Testis (tissue), 5 donors: Measurements from ENCODE around the genes ZNF566, ZNF850, ZNF793, ZNF540 and DPF1.

DNA sequence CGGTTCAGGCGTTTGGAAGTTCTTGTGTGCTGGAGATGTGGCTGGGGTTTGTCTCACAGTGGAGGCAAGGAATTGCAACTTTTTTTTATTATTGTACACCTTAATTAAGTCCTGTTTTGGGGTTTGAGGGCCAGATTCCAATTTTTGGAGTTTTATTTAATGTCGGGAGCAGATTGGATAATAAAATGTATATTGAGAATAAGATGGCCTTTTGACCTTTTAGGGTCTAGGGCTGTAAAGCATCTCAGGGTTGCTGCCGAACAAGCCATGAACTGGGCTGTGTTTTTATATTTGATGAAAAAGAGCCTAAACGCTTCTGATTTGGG lies 6.6 kb upstream of the COX7A1 start:
- PRO-cap, 3 experiments: no peak in any of the 3 experiments
- RAMPAGE, long total RNA, 2 experiments: no peak in any of the 2 experiments
- RRBS: no CpG with 5 or more reads among the region's 5 CpGs

DNA sequence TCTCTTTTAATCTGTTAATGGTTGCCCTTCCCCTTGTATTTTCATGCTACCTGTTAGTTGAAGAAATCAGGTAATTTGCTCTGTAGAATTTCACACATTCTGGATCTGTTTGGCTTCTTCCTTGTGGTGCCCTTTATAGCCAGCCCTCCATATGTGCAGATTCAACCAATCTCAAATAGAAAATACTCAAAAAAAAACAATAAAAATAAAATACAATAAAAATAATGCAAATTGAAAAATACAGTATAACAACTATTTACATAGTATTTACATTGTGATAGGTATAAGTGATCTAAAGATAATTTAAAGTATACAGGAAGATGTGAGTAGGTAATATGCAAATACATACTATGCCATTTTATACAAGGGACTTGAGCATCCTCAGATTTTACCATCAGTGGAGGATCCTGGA lies 41.8 kb downstream of the ZFP14 start:
- PRO-cap, 3 experiments: no peak in any of the 3 experiments
- RAMPAGE, long total RNA, 2 experiments: no peak in any of the 2 experiments

DNA sequence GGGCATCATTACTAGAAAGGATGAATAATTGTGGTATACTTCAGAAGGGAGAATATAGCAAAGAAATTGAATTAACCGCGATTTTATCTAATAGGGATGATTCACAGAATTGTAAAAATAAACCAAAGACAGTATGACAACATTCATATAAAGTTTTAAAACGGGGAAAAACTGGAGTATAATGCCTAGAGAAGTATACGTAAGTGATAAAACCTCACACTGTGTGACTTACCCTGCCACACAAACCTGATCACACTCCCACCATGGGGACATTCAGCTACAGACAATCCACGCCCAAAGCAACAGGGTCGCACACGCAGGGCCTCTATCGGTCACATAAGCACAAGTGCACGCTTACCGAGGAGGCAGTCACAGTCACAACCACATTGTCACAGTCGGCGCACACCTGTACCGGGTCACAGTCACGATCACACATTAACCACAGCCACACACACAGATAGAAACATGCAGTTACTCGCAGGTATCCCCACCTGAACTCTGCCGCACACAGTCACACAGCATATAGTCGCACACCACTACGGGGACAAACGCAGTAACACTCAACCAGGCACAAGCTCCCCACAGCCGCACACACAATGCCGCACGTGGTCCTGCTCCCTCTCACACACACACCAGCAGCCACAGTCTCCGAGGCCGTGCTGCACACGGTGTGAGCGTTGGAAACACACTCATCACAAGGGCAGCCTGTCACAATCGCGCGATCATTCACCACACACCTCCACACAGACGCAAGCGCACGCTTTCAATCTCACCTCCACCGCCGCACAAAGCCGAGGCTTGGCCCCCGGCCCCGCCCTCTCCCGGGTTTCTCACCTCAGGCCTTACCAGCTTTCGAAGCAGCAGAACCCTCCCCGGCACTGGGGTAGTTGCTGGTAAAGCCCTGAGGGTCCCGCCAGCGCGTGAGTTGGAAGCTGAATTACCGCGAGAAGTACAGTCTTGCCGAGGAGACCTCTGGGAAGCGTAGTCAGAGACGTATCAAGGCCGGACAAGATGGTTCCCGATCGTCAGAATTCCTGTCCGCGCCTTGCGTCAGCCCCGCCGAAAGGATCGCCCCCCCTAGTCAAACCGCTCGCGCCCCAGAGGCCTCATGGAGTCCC lies at the start of gene ZNF566:
ZNF566 (minus strand) TSS at position 922 of the 1,118 bp plus-strand sequence.
- PRO-cap, 3 experiments: peak in 3 of 3 experiments; most common plus-strand start position 988 of the sequence (in 3); most common minus-strand start position 880 of the sequence (in 3)
- RAMPAGE, long total RNA, 2 experiments: start-site peak on the plus strand in 2 of 2 experiments, centred at positions 902 to 1,009 of the sequence, 10 to 17 reads per replicate; start-site peak on the minus strand in 1 of 2 experiments, centred at position 902 of the sequence, 129 reads per replicate
- RRBS: 10% methylated on average over 2 of the region's 60 CpGs

DNA sequence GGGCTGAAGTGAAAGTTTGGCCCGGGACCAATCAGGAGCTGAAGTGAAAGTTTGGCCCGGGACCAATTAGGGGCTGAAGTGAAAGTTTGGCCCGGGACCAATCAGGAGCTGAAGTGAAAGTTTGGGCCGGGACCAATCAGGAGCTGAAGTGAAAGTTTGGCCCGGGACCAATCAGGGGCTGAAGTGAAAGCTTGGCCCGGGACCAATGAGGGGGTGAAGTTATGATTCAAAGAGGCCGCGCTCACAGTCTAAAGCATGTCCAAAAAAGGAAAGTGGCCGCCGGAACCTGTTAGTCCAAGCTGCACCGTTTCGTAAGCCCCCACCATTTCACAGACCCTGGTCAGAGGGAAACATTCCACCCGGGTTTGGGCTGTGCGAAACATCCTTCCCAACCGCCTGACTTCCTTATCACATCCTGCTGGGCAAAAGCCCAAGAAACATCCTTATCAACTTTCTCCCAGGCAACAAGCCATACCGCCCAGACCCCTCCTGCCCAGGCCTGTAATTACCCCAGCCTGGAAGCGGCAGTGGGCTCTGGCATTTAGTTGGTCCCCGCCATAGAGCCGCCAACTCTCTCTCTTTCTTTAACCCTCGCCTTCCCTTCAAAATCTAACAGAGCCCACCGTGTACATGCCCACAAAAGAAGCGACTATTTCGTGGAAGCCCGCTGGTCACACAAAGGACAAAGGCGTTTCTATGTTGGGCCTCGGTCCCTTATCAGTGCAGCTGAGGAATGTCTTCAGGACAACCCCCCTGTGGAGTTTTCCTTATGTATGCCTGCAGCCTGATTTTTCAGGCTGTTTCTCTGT lies 974 bp downstream of the ZNF850 start:
- PRO-cap, 3 experiments: peak in 3 of 3 experiments; most common plus-strand start position 222 of the sequence (in 2); most common minus-strand start position 383 of the sequence (in 1)
- RAMPAGE, long total RNA, 2 experiments: no peak in any of the 2 experiments
- RRBS: 2% methylated on average over 6 of the region's 26 CpGs

- PRO-cap, 3 experiments: peak in 3 of 3 experiments; most common plus-strand start chr19:36773153 (in 3); most common minus-strand start chr19:36772807 (in 3)
- RAMPAGE, long total RNA, 2 experiments: start-site peak on the plus strand in 1 of 2 experiments, at chr19:36773080-36773209 at its widest, 31 reads per replicate; start-site peak on the minus strand in 2 of 2 experiments, at chr19:36772793-36772810 at its widest, 254 to 337 reads per replicate
- RRBS: 2% methylated on average over 14 of the region's 64 CpGs
Measured at GRCh38 chr19:36772238-36773439, at the start of gene ZNF850. TSS of gene ZNF850 (minus strand) at chr19:36772807.

DNA sequence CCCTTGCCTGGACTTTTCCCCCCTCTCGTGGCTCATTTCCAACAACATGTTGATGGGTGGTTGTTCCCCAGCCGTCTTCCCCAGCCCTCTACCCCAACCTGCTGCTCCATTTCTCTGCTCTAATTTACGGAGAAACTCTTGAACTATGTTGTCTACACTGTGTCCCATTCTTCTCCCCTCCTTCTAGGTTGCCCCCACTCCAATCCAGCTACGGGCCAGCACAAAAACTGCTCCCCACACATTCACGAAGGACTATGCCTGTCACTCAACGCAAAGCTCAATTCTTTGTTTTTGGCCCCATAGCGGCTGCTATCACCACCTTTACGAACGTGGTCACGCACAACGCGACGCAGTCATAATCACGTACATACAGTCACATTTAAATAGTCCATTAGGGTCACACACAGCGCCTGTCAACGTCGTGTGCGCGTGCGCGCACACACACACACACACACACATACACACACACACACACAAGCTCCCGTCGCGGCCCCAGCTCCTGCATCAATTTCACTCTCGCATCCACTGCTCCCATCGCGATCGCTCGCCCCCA lies 440 bp downstream of the ZNF790 start:
- PRO-cap, 3 experiments: peak in 3 of 3 experiments; most common plus-strand start position 476 of the sequence (in 3); most common minus-strand start position 287 of the sequence (in 1)
- RAMPAGE, long total RNA, 2 experiments: start-site peak on the minus strand in 1 of 2 experiments, centred at position 354 of the sequence, 19 reads per replicate
- RRBS: no CpG with 5 or more reads among the region's 29 CpGs

DNA sequence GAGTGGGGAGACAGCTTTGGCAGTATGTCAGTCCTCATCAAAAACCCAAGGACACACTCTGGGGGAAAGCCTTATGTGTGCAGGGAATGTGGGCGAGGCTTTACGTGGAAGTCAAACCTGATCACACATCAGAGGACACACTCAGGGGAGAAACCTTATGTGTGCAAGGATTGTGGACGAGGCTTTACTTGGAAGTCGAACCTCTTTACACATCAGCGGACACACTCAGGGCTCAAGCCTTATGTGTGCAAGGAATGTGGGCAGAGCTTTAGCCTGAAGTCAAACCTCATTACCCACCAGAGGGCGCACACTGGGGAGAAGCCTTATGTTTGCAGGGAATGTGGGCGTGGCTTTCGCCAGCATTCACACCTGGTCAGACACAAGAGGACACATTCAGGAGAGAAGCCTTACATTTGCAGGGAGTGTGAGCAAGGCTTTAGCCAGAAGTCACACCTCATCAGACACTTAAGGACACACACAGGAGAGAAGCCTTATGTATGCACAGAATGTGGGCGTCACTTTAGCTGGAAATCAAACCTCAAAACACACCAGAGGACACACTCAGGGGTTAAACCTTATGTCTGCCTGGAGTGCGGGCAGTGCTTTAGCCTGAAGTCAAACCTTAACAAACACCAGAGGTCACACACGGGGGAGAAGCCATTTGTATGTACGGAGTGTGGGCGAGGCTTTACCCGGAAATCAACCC lies 8.1 kb upstream of the ZNF527 start:
- PRO-cap, 3 experiments: no peak in any of the 3 experiments
- RAMPAGE, long total RNA, 2 experiments: start-site peak on the plus strand in 1 of 2 experiments, centred at position 260 of the sequence, 47 reads per replicate
- RRBS: no CpG with 5 or more reads among the region's 14 CpGs

GRCh38 chr19:37506669-37507361 lies at the start of gene ZNF793:
TSS of gene ZNF793 (plus strand) at chr19:37506939.
- PRO-cap, 3 experiments: peak in 3 of 3 experiments; most common plus-strand start chr19:37506939 (in 2); most common minus-strand start chr19:37506846 (in 3)
- RAMPAGE, long total RNA, 2 experiments: start-site peak on the plus strand in 2 of 2 experiments, at chr19:37506932-37507179 at its widest, 81 to 107 reads per replicate; start-site peak on the minus strand in 2 of 2 experiments, at chr19:37507002-37507056 at its widest, 25 to 39 reads per replicate
- RRBS: 4% methylated on average over 5 of the region's 33 CpGs

DNA sequence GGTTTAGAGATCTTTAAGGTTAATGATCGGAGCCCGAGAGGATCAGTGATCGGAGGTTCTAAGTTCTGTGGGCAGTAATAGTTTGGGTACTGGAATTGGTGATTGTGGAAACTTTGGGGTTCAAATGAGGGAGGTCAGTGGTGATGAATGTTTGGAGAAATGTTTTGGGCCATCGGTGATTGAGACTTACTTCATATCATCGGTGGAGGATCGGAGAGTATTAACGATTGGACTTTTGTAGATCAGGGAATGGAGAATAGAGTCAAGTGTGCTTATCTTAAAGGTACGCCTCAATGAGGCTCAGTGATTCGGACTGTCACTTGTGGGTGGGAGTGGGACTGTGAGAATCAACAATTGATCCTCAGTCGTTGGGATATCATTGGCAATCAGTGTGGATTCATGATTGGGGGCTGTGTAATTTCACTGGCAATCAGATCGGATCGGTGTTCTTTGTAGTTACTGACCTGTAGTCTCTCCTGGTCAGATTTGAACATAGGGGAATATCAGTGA lies 678 bp downstream of the ZNF793 start:
- PRO-cap, 3 experiments: peak in 1 of 3 experiments; most common plus-strand start position 319 of the sequence (in 1); most common minus-strand start position 251 of the sequence (in 1)
- RAMPAGE, long total RNA, 2 experiments: no peak in any of the 2 experiments
- RRBS: no CpG with 5 or more reads among the region's 12 CpGs

GRCh38 chr19:37594582-37595612 lies at the start of gene ZNF540:
TSS of gene ZNF540 (plus strand) at chr19:37594876.
- PRO-cap, 3 experiments: peak in 3 of 3 experiments; most common plus-strand start chr19:37594880 (in 3); most common minus-strand start chr19:37594738 (in 3)
- RAMPAGE, long total RNA, 2 experiments: start-site peak on the minus strand in 1 of 2 experiments, at chr19:37594734-37594770 at its widest, 155 reads per replicate
- RRBS: 2% methylated on average over 19 of the region's 56 CpGs

DNA sequence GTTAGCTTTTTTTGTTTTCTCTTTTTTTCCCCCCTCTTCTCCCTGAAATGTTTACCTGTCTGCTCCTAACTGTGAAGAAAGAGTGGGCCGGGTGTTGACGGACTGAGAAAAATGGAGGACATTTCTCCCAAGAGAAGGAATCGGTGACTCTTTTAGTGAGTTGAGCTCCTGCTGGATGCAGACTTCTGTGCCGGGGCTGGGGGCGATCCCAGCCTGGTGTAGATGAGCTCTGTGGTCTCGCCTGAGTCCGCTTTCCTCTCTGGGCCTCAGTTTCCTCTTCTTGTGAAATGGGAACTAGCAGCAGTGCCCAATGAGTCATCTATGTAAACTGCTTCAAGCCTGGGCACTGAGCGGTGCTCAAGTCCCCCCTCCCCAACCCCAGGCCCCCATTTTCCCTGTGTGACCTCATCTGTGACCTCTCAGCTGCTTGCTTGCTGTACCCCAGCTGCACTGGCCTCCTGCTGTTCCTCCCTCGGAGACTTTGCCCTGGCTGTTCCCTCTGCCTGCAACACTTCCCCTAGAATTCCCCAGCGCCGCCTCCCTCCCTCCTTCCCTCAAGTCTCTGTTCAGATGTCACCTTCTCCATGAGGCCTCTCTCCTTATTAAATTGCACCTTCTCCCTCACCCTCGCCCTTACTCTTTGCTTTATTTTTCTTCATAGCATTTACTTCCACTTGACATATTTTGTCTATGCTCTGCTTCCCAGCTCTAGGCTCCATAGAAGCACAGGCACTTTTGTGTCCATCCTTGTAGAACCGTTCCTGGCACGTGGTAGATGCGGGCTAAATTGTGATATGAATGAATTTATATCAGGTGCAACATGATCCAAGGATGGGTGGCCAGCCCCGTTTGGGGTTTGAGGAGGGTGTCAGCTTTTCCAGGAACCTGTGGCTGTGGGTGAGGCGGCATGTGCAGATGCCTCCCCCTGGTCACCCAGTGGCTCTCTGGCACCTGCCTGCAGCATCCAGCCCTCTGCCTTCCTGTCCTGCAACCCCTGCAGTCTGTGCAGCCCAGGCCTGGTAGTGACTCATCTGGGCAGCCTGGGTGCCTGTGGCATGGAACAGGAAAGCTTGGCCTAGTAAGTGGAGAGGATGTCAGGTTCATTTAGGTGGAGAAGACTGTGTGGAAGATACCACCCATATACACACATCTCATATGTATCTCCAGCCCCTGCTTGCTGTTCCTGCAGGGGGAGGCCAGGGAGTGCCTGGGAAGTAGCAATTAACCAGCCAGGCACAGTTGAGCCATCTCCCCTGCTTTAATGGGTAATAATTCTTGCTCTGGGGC lies 26.2 kb downstream of the SIPA1L3 start:
- PRO-cap, 3 experiments: no peak in any of the 3 experiments
- RAMPAGE, long total RNA, 2 experiments: no peak in any of the 2 experiments
- RRBS: 83% methylated on average over 3 of the region's 17 CpGs

DNA sequence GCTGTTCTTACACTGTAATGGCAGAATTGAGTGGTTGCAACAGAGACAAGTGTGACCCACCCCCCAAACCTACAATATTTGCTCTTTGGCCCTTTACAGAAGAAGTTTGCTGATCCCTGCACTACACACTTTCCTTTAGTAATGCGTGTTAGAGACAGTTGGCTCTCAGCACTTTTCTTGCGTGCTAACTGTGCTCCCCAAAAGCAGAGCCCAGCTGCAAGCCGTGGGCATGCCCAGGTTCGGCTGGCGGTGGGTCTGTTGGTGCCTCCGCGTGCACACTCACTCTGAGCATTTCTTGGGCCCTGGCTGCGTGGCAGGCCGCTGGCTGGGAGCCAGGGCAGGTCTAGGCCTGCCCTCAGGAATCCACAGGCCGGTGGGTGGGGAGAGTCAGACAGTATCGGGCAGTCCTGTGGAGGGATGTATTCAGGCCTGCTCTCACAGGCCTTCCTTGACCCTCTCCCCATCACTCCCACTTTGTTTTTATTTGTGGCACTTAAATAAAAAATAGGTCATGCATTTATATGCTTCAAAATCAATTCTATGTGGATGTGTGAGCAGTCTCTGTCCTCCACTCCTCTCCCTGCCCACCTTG lies 72.7 kb downstream of the SIPA1L3 start:
- PRO-cap, 3 experiments: no peak in any of the 3 experiments
- RAMPAGE, long total RNA, 2 experiments: no peak in any of the 2 experiments
- RRBS: no CpG with 5 or more reads among the region's 11 CpGs

GRCh38 chr19:38002972-38004239 lies 96.4 kb downstream of the SIPA1L3 start:
- PRO-cap, 3 experiments: no peak in any of the 3 experiments
- RAMPAGE, long total RNA, 2 experiments: no peak in any of the 2 experiments
- RRBS: no CpG with 5 or more reads among the region's 26 CpGs

GRCh38 chr19:38004240-38004473 lies 97.1 kb downstream of the SIPA1L3 start:
- PRO-cap, 3 experiments: no peak in any of the 3 experiments
- RAMPAGE, long total RNA, 2 experiments: no peak in any of the 2 experiments
- RRBS: no CpG with 5 or more reads among the region's 1 CpG

- PRO-cap, 3 experiments: no peak in any of the 3 experiments
- RAMPAGE, long total RNA, 2 experiments: no peak in any of the 2 experiments
- RRBS: no CpG with 5 or more reads among the region's 19 CpGs
Measured at GRCh38 chr19:38024904-38025696, 118.1 kb downstream of the SIPA1L3 start.

GRCh38 chr19:38223642-38224688 lies at the start of gene DPF1:
TSS of gene DPF1 (minus strand) at chr19:38224222.
- PRO-cap, 3 experiments: peak in 3 of 3 experiments; most common plus-strand start chr19:38224321 (in 2); most common minus-strand start chr19:38224200 (in 2)
- RAMPAGE, long total RNA, 2 experiments: start-site peak on the minus strand in 2 of 2 experiments, at chr19:38224152-38224253 at its widest, 35 reads per replicate
- RRBS: 2% methylated on average over 38 of the region's 68 CpGs

DNA sequence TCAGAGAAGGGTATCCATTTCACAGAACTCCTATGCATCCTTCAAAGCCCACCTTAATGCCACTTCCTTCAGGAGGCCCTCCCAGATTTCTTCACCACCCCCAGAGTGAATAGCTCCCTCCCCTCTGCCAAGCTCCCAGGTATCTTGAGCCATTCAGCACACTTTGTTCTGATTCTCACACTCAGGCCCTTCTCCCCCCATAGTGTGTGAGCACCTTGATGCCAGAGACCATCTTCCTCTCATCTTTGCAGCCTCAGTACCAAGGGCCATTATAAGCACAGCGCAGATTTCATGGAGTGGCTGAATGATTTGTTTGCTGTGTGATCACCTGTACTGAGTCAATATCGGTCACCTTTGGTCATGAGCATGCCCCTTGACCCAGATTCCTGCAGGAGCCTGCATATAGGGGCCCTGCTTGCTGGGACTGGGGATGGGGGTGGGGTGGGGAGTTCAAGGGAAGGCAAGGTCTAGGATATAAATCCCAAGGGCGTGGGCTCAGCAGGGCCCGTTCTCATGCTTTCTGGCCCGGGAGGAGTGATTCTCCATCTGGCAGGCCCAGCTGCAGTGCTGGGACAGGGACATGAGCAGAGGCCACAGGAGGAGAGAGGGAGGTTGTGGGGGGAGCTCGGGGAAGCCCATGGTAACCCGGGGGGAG lies 5.5 kb downstream of the PPP1R14A start:
- PRO-cap, 3 experiments: peak in 1 of 3 experiments; most common plus-strand start position 564 of the sequence (in 1); most common minus-strand start position 244 of the sequence (in 1)
- RAMPAGE, long total RNA, 2 experiments: no peak in any of the 2 experiments
- RRBS: 52% methylated on average over 3 of the region's 7 CpGs

GRCh38 chr19:38278088-38278701 lies 13.8 kb downstream of the SPINT2 start:
- PRO-cap, 3 experiments: peak in 2 of 3 experiments; most common plus-strand start chr19:38278272 (in 2)
- RAMPAGE, long total RNA, 2 experiments: no peak in any of the 2 experiments
- RRBS: no CpG with 5 or more reads among the region's 9 CpGs

GRCh38 chr19:38287673-38288080 lies 16.4 kb upstream of the C19orf33 start:
- PRO-cap, 3 experiments: no peak in any of the 3 experiments
- RAMPAGE, long total RNA, 2 experiments: no peak in any of the 2 experiments
- RRBS: 88% methylated on average over 2 of the region's 9 CpGs

GRCh38 chr19:38303576-38303990 lies 468 bp upstream of the C19orf33 start:
- PRO-cap, 3 experiments: no peak in any of the 3 experiments
- RAMPAGE, long total RNA, 2 experiments: no peak in any of the 2 experiments
- RRBS: no CpG with 5 or more reads among the region's 14 CpGs